Neutrophil (primary cell): ENCODE data around the genes TRPM2 and KRTAP10-9.

DNA sequence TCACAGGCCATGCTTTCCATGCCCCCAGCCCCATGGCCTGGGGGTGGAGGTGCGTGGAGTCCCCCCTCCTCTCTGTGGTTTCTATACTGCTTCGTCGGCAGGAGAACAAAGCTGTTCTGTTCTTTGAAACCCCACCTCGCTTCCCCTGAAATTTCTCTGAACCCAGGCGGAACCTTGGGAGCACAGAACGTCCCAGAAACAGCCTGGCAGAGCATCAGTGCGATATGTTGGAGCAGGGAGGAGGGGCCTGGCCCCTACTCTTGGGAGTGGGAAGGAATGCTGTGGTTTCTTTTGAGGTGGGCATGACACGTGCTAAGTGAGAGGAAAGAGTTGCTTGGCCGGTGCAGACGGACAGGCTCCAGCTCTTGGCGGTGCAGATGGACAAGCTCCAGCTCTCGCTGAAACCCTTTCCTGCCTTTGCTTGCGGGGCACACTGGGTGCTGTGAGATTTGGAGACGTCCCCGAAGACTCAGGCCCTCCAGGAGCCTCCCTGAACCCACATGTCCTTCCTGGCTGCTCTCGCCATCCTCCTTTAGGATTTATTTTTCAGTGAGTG, 15.9 kb downstream of the PDXK start:
- PRO-cap: no peak

DNA sequence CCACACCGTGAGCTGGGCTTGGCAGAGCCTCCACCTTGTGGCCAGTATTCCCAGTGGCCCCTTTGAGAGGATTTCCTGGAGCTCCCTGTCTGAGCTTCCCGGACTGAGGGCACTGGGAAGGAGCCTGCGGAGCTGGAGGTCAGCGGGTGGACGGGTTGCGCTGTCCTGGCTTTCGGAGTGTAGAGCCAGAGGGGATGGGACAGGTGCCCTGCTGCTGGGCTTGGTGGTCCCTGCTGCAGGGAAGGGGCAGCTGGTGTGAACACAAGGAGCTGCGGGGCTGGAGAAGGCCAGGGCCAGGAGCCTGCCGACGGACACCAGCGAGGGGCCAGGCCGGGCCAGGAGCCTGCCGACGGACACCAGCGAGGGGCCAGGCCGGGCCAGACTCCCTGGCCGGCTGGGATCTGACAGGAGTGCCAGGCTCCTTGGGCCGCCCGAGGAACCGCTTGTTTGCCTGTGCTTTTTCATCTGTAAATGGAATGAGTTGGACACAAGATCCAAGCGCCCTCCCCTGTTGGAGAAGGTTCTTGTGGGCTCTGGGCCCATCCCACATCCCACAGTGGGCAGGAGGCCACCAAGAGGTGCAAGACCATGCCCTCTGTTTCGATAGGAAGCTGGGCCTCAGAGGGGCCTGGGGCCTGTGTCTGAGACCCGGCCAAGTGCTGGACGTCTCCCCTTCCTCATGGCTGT, 18.6 kb downstream of the PDXK start:
- PRO-cap: no peak

DNA sequence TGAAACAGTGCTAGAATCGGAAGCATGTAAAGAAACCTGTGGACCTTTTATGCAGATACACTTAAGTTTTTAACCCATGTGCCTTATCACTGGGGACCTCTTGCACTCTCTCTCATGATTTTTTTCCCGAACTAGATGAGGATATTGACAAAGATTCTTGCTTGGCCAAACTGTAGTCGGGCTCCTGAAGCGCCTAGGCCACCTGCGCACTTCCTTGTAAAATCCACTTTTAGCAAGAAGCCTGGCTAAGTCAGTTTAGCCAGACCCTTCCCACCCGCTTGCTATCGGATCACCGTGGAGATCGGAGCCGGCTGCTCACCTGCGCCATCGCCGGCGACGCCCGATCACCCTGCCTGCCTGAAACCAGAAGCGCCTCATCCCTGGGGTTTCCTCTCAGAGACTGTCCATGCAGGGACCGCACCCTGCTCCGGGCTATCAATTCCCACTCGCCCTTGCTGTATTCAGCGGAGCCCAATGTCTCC, 546 bp downstream of the CSTB start:
- PRO-cap: no peak

DNA sequence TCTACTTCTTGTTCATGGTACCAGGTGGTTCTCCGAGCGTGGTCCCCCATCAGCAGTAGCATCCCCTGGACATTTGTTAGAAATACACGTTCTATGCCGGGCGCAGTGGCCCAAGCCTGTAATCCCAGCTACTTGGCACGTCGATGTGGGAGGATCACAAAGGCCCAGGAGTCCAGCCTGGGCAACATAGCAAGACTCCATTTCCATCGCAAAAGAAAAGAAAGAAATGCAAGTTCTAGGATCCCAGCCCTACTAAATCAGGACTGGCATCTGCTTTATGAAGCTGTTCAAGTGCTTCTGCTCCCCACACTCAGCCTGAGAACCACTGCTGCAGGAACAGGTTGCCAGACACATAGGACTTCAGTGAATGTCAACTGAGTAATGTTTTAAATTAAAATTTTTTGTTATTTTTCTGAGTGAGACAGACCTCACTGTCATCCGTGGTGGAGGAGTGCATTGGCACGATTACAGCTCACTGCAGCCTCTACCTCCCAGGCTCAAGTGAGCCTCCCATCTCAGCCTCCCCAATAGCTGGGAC, 880 bp downstream of the RRP1 start:
- PRO-cap: no peak

GRCh38 chr21:43810061-43810695, 20.8 kb downstream of the RRP1 start:
- PRO-cap: no peak

DNA sequence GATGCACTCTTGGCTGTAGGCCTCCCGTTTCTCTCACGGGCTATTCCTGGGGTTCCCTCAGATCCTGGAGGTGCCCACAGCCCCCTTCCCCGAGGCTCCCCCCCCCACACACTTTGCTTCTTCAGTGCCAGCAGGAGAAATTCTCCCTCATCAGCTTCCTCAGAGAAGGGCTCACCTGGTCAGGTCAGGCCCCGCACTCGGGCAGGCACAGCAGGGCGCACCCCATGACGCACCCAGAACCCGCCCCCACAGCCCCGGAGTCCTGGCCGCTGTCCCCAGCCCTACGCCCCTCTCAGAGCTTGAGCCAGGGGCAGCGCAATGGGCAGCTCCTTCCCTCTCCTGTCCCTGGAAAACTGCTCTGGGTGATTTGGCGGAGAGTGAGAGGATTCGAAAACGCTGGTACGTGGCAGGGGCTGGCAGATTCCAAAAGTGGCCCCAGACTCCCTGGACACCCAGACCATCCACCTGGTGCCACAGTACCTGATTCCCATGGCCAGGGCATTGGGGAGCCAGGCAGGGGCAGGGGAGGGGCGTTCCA, 23.6 kb downstream of the RRP1 start:
- PRO-cap: no peak

DNA sequence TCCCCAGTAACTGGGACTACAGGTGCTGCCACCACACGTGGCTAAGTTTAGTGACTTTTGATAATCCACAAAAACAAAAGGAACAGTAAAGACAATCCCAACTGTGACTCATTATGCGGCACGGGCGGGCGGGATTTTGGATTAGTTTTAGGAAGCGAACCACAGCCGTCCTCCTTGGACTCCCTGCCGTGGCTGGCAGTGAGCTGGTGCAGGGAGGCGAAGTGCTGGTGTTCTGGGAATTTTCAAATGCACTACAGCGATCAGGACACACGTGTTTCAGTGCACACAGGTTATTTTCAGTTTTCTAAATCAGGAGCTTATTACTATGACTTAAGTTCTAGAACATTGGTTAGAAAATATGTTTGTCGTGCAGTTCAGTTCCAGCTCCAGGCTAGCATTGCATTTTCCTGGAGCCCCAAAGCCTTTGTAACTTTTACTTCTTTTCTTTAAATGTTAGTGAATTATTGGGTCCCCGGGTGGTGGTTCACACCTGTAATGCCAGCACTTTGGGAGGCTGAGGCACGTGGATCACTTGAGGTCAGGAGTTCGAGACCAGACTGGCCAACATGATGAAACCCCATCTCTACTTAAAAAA, 5.0 kb downstream of the AGPAT3 start:
- PRO-cap: no peak

- PRO-cap: no peak
These were observed 28.7 kb downstream of the AGPAT3 start for GRCh38 chr21:43893408-43894414.

DNA sequence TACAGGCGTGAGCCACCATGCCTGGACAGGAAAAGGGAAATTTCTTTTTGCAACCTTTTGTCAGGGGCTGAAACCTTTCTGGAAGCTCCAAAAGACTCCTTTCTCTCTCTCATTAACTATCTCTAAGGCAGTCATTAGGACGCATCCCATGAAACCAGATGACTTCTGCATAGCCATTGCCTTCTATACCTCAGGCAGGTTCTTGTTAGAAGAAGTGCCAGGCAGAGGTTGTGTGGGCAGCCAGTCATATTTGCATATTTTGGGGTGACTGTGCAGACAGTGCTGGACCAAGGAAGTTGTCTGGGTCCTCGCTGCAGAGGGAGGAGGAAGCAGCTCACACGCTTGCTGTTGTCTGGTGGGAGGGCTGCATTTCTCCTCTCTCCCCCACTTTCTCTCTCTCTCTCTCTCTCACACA, 72.7 kb downstream of the AGPAT3 start:
- PRO-cap: no peak

GRCh38 chr21:43967677-43968231, 44.4 kb upstream of the TRAPPC10 start:
- PRO-cap: no peak

DNA sequence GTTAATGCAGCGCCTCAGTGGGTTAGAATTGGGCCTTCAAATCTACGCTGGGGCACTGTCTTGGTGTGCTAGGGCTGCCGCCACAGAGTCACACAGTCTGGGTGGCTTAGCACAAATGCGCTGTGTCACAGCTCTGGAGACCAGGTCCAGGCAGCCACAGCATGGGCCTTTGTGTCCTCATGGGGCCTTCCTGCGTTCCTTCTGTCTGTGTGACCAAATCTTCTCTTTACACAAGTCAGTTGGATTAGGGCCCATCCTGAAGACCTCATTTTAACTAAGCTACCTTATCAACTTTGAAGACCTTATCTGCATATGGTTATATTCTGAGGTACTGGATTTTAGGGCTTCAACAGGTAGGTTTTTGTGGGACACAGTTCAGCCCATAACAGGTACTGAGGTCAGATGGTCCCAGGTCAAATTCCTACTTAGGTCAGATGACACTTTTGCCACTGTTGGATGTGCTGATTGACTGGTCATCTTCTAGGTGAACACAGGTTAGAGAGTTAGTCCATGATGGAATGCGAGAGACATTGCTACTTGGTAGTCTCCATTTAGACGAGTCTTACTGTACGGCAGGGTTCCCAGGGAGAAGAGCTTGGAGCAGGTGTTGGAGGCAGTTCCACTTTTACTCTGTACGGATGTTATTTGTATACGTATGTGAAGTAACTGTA, 17.6 kb downstream of the TRAPPC10 start:
- PRO-cap: no peak

DNA sequence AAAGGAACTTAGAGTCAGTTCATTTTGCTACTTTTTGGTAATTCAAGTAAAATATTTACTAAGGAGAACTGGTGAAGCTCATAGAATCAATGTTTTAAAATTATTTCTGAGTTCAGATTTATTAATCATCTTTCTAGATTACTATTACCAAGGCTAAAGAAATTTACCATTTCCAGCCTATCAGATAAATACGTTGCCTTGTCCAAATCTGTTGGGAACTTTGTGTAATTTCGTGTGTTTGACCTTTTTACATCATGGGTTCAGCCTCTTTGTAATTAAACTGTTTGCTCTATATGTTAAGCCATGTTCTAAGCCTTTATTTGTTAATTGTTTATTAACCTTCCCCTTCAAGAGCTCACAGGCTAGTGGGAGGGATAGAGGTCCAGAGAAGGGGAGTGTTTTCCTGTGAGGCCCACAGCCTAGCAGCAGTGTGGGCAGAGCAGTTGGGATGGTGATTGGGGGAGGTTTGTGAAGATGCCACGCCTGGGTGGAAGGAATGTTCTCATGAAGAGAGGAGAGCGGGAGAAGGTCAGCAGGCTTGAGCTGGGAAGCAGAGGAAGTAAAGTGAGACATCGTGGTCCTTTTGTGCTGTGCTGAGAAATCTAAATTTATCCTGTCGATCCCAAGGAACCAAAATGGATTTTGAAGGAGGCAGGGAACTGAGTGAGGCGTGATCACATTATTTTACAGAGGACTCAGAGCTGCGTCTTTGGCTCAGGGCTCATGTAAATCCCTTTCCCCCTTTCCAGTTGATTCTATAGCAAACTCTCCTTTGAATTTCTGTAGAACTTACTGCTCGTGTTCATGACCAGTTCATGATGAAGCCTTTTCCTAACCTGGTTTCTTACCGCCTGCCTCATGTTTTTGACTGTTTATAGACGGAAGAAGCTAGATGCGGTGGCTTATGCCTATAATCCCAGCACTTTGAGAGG, 42.6 kb downstream of the TRAPPC10 start:
- PRO-cap: no peak

GRCh38 chr21:44058686-44059332, 46.7 kb downstream of the TRAPPC10 start:
- PRO-cap: no peak

- PRO-cap: no peak
These were observed 32.9 kb upstream of the PWP2 start for GRCh38 chr21:44074188-44074770.

- PRO-cap: no peak
These were observed 18.5 kb upstream of the PWP2 start for GRCh38 chr21:44088728-44089133.

GRCh38 chr21:44353042-44354130, at the start of gene TRPM2:
Gene TRPM2 (plus strand): TSS chr21:44353621.
- PRO-cap: no peak

DNA sequence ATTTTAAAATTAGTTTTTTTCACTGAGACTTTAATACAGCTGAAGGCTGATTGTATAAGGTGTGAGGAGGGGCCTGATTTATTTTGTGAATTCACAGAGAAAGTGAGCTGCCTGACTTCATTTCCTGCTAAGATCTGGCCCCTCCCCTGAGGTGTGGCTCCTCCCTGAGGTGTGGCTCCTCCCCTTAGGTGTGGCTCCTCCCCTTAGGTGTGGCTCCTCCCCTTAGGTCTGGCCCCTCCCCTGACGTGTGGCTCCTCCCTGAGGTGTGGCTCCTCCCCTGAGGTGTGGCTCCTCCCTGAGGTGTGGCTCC, 27.1 kb upstream of the LRRC3 start:
- PRO-cap: no peak

GRCh38 chr21:44592976-44593690, 828 bp upstream of the KRTAP10-6 start:
- PRO-cap: no peak

DNA sequence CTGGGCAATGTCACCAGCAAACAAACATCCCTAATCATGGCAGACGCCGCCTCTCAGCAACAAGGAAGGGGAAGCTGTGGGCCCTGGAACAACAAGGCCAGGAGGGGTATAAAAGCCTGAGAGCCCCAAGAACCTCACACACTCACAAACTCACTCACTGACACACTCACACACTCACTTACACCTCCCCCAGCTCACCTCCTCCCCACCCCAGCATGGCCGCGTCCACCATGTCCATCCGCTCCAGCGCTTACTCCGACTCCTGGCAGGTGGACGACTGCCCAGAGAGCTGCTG, at the start of gene KRTAP10-9:
Gene KRTAP10-9, plus strand, starts transcription at position 137 of the 295 bp plus-strand sequence.
- PRO-cap: no peak

DNA sequence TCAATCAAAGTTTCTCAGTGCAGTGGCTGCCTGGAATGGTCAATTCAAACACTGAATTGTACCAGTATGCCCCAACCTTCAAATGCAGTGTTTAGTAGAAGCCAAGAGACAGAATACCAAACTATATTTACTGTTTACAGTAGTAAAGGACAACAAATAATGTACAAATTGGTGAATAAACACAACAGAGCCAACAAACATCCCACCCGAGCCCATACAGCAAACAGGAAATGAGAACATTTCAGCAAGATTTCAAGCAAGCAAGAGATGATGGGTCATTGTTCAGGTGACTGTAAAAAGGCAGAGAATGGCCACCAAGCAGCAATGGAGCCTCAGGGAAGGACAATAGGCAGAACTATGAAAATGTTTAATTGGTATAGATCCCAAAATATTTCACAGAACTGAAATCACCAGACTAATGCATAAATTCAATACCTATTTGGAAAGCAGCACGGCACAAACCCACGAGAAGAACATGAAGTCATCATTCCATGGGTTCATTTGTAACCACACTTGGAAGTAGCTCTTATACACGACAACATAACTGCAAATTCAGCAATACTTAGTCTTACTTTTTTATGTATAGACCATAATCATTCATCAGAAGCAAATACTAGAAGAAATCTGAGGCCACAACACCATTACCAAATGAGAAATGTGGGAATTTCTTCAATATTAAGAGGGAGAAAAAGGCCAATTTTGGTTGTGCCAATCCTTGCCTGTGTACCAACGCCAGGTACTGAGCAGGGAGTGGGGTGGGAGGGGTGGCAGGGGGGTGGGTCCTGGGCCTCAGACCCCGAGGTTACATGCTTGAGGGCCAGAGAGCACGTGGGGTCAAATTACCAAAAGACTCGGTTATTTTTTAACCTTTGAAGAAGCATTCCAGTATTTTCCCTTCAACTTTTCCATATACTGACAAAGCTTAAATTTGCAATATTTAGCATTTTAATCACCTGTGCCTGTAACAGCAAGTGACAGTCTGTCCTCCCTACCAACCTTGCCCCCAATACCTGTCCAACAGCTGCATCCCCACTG, 4.2 kb upstream of the UBE2G2 start:
- PRO-cap: no peak